ENCODE measurements around a stretch of chr22.

DNA sequence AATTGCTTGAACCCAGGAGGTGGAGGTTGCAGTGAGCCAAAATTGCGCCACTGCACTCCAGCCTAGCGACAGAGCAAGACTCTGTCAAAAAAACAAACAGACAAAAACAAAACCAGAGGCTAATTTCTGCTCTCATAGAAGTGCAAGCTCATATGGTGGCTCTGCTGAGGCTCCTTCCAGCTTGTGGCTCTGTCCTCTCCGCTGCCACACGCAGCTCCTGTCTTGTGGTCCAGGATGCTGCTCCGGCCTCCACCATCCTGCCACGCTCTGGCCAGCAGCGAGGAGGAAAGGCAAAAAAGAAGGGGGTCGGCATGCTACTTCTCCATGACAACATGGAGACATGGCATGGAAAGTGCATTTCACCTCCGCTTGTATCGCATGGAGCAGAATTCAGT, 19.7 kb downstream of the RIBC2 start:
- PRO-cap, 8 experiments, result peak in 3 of 8 experiments; most common plus-strand start position 209 of the sequence (in 3)

GRCh38 chr22:45440751-45441647, 27.5 kb downstream of the RIBC2 start:
- PRO-cap, 8 experiments, result no peak in any of the 8 experiments

DNA sequence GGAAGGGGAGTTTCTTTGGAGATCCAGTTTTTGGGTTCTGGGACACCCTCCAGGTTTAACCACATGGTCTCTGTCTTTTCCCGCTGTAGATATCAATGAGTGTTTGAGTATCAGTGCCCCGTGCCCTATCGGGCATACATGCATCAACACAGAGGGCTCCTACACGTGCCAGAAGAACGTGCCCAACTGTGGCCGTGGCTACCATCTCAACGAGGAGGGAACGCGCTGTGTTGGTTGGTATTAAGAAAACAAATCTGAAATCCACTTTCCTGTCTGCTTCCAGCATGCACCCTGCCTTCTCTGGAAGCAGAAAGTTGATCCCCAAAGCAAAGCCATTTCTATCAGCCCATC, 38.4 kb downstream of the FBLN1 start:
- PRO-cap, 8 experiments, result no peak in any of the 8 experiments

DNA sequence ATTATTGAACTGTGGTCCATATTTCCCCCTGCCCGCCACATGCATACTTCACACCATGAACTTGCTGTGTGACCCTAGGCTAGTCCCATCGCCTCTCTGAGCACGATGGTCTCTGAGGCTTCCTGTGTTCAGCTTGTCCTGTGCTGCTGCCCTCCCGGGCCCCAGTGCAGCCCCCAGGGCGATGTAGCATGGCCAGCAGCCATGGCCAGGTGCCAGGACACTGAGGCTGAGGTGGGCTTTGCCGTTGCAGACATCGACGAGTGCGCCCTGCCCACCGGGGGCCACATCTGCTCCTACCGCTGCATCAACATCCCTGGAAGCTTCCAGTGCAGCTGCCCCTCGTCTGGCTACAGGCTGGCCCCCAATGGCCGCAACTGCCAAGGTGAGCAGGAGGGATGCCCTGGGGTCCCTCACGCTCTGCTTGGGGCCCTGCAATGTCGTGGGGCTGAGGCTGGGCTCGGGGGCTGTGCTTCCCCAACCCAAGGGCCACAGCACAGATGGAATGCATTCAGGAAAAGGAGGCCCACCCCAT, 45.7 kb downstream of the FBLN1 start:
- PRO-cap, 8 experiments, result no peak in any of the 8 experiments

DNA sequence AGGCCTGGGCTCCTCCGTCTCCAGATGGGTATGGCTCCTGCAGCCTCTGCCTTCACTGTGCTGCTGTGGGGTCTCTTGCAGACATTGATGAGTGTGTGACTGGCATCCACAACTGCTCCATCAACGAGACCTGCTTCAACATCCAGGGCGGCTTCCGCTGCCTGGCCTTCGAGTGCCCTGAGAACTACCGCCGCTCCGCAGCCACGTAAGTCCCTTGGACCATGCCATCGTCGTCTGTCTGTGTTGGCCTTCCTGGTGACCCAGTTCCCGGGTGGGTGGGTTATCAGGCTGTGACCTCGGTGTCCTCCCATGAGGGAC, 47.7 kb downstream of the FBLN1 start:
- PRO-cap, 8 experiments, result no peak in any of the 8 experiments

DNA sequence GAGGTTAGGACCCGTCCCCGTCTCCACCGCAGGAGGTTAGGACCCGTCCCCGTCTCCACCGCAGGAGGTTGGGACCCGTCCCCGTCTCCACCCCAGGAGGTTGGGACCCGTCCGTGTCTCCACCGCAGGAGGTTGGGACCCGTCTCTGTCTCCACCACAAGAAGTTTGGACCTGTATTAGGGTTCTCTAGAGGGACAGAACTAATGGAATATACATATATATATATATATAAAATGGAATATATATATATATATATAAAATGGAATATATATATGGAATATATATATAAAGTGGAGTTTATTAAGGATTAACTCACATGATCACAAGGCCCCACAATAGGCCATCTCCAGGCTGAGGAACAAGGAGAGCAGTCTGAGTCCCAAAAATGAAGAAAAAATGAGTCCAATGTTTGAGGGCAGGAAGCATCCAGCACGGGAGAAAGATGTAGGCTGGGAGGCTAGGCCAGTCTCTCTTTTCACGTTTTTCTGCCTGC, 52.4 kb downstream of the FBLN1 start:
- PRO-cap, 8 experiments, result no peak in any of the 8 experiments

DNA sequence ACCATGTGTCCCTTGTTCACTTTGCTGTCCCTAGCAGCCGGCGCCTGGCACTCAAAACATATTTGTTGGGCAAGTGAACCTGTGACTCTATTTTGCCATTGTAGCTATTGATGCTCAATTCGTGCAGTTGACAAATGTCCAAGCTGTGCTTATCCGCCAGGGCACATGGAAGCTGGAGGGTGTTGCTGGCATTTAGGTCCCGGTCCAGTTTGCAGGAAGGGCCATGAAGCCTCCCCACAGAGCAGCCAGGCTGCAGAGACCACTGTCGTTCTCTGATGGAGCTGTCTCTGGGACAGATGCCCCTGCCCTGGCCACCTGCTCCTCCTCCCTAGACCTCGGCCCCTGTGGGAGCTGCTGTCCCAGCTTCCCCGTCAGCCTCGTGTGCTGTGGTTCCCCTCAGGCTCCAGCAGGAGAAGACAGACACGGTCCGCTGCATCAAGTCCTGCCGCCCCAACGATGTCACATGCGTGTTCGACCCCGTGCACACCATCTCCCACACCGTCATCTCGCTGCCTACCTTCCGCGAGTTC, 71.5 kb downstream of the FBLN1 start:
- PRO-cap, 8 experiments, result no peak in any of the 8 experiments

GRCh38 chr22:45600103-45601271, 71.1 kb upstream of the ATXN10 start:
- PRO-cap, 8 experiments, result peak in 6 of 8 experiments; most common plus-strand start chr22:45600752 (in 6)

DNA sequence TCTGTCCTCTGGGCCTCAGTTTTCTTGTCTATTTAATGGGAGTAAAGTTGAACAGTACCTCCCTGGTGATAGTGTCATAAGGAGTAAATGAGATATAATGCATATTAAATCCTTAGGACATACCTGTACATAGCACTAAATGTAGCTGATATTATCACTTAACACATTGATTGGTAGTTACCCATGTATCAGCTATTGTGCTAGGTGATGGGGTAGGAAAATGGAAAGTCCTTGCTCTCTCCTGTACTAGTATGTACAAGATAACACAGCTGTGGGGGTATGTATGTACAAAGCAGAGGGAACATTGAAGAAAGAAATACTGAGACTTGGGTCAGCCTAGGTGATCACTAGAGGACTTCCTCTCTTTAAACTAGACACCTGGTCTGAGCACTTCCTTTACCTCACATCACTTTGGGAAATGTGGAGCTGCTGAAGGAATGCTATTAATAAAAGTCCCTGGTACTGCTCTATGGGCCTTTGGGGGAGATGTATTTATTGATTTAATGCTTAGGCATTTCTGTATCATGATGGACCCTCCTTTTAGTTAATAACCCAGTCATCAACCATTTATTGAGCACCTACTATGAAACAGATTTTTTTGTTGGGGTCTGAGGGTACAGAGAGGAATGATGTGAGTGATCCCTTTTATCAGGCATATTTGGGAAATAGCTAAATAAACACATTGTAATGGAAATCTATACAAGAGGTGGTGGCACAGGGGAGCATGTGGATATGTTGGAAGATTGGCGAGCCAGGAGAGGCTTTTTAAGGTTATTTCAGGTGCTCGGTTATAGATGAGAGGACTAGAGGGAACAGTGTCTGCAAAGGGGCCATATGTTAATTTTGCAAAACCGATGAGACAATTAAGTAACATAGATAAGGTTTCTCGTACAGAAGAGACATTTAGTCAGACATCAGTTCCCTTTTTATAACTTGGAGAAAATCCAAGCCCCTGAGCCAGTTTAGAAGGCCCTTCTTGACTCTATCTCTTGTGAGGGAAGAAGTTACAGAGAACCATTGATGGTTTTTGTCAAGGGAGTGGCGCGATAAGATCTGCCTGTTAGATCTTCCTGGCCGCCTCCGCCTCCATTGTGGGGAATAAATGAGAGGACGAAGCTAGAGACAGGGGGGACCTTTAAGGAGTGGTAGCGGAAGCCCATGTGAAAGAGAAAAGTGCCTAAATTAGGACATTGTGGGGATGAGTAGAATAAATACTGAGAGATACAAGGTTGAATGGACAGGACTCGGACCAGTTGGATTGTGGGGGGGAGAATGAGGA, 1.8 kb downstream of the ATXN10 start:
- PRO-cap, 8 experiments, result no peak in any of the 8 experiments

DNA sequence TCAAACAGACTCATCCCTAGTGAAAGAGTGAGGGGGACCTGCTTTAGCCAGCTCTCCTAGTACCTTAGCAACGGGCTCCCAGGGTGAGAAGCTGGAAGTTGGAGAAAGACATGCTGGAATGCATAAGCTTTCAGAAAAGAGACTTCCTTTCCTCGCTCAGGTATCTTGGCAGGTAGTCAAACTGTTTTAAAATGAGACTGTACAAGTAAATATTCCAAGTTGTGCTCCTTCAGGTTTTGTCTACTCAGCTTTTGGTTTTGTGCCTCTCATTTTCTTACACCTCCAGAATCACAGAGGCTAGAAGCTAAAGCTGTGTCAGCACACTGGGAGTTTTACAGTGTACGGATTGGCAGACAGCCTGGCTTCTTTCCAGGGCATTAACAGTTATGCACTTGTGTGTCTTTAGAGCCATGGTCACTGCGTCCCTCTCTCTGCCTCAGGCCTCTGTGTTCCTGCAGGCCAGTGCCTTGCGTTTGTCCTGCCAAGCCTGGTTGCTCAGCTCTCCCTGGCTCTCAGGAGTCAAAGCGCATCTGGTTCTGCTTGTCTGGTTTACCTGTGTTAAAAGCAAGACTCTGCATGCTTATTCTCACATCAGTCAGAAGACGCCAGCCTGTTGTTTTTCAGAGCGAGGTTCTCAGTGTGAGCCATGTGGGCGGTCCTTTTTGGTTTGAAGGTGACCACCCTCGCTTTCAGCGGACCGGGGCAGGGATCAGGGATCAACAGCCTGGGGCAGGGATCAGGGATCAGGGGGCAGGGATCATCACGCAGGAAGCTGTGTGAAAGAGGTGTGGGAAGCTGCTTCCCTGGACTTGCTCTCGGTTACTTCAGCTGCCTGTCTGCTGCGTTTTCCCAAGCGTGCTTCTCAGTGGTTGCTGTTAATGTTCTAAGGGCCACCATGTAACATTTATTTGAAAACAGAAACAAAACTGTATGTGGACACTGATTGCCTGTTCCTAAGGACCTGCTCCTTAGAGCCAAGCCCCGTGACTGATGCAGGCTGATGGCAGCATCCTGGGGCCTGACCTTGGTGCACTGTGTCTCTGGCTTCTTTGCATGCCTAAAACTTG, 146.6 kb downstream of the ATXN10 start:
- PRO-cap, 8 experiments, result no peak in any of the 8 experiments

DNA sequence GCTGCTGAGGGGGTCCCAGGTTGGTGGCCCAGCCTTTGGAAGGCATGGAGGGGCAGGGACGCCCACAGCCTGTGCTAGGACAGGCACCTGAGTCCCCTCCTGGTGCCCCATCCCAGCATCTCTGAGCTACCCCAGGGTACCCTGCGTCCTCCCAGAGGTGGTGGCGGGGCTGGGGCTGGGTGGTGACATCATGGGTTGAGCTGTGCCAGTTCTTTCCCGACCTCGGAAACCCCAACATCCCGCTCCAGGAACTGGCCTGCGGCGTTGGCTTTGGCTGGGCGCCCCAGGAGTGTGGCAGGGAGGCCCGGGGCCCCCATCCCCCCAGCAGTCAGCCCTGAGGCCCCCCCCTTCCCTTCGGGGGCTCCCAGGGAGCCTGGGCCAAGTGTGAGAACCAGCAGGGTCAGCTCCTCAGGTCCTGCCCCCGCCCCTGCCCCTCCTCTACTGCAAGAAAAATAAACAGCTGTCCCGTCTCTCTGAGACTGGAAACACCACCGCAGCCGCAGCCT, 73.7 kb downstream of the WNT7B start:
- PRO-cap, 8 experiments, result no peak in any of the 8 experiments

DNA sequence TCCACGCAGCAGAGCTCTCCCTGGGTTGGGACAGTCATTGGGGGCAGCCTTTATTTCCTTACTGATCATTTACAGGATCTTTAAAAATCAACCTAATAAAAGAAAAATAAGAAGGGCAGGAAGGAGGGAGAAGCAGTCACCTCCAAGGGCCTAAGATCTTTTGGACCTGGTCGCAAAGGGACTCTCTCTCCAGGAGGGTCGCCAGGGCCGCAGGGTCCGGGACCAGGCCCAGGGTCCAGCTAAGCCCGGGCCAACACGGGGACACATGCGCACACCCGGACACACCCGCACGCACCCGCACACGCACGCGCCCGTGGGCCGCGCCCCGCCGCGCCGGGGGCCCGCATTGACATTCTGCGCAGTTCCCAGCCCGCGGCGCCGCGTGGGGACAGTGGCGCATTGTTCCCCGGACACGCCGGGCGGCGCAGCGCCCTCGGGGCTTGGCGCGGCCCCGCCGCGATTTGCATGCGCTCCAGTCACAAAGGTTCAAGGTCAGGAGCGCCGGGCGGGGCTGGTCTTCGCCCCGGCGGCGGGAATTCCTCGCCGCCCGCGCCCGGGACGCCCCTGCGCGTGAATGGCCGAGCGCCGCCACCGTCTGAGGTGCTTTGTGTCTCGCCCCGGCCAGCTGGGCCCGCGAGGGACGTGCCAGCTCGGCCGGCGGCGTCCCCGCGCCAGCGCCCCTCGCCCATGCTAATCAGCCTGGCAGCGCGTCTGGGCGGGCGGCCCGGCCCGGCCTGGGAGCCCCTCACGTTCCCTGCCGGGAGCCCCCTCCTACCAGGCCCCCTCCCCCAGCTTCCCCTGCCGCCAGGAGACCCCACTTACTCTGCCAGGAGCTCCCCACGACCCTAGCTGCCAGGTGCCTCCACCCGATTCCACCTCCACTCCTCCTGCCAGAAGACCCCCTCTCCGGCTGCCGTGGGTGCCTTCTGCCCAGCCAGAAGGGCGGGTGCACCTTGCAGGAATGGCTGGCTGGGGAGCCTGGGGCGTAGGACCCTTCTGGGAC, 50.4 kb upstream of the WNT7B start:
- PRO-cap, 8 experiments, result no peak in any of the 8 experiments

DNA sequence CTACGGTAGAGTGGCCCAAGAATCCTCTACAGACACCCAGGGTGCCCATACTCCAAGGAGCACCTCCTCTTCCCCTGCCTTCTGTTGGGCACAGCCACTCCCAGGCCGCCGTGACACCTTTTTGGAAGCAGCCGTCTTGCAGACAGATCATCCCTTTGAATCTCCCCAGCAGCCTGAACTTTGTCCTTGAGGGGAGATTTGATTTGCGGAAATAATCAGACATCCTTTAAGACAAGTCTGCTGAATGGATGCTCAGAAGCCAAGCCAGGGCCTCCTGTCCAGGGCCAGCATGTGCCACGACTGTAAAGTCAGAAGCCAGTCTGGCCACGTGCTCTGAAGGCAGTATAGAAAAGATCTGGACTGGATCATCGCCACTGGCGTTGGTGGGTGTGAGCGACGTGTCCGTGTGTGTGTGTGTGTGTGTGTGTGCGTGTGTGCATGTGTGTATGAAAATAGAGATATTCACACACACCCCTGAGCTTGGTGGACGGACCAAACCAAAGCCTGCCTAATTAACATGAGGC, 61.6 kb upstream of the WNT7B start:
- PRO-cap, 8 experiments, result no peak in any of the 8 experiments

DNA sequence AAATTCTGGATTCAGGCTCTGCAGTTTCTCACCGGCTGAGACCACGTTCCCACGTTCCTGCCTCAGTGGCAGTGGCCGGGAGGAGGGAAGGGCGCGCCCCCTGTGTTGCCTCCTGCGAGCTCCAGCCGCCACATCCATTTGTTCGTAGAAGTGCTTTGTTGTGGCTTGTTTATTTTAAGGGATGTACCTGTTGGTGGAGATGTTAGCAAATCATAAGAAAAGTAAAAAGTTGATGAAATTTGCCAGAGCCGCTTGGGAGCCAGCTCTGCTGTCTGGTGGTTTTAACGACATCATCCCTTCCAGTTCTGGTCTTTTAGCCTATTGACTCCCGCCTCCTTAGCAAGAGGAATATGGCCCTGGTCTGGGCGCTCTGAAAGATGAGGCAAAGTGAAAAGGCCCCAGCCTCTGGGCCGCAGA, 66.6 kb upstream of the PPARA start:
- PRO-cap, 8 experiments, result no peak in any of the 8 experiments

- PRO-cap, 8 experiments, result no peak in any of the 8 experiments
Observed at GRCh38 chr22:46096871-46097832, 53.2 kb upstream of the PPARA start.

DNA sequence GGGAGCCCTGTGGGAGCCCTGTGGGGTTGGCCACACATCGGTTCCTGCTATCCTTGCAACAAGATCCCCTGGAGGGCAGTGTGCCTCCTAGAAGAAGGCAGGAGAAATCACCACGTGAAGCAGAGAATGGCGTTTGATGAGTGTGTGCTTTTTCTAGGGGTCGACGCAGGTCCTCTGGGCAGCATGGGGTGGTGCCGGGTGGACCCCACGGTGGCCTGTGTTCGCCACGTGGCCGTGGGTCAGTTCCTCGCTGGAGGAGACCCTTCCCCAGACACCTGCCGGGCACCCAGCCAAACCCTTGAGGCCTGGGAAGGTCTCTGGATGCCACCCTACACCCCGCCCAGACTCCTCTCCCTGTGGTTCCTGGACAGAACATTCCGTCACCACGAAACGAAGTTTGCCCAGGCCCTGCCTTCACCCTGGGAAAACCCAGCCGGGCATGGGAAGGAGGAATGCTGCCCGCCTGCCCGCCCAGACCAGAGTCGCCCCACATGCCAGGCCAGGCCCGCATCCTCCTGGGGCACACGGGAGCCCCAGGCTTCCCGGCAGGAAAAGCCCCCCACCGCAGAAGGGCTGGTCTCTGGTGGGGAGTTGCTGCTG, 45.0 kb upstream of the PPARA start:
- PRO-cap, 8 experiments, result no peak in any of the 8 experiments

- PRO-cap, 8 experiments, result no peak in any of the 8 experiments
Observed at GRCh38 chr22:46106789-46107757, 43.3 kb upstream of the PPARA start.

GRCh38 chr22:46113442-46114419, 36.6 kb upstream of the PPARA start:
- PRO-cap, 8 experiments, result peak in 7 of 8 experiments; most common plus-strand start chr22:46113691 (in 7)

GRCh38 chr22:46142918-46143515, 7.3 kb upstream of the PPARA start:
- PRO-cap, 8 experiments, result no peak in any of the 8 experiments

DNA sequence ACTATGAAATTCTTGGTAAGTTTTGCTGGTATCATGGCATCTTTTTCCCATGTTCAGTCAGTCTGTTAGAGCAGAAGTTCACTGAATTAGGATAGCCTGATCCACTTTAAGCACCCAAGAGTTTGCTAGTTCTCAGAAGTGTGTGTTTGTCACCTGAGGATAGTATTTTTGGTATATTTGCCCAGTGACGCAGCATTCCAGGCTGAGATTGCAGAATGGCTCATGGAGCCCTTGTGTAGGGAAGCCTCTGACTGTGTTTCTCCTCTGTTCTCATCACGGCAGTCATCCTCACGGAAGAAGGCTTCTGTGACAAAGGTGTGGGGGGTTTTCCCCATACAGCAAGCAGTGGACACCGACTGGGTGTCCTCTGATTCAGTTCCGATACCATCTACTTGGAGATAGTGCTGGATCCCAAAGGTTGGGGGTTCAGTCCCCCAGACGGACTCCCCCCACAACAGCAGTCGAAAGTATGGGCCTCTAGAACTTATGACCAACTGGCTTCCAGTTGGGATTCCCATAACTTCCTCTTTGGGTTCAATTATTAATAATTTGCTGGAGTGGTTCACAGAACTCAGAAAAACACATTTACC, 6.3 kb downstream of the TRMU start:
- PRO-cap, 8 experiments, result no peak in any of the 8 experiments